Astrocyte (in vitro differentiated cells and primary cell): ENCODE measurements around the gene CPEB2.

DNA sequence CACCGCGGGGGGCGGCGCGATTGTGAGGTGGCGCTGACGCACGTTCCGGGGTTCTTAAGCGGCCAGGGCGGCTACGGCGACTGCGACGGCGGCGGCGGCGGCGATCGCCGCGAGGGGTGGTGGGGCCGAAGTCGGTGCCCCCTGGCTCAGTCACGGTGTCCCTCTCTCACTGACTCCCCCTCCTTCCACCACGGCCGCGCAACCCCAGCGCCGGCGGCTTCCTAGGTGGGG is at the start of gene CPEB2:
TSS of gene CPEB2 (plus strand) at position 83 of the 231 bp plus-strand sequence.
- PRO-cap, result bidirectional peak, plus-strand start at position 89 of the sequence, minus-strand start outside the sequence
- RRBS, 2 experiments, result 2 to 3% methylated on average over 11 of the region's 32 CpGs

DNA sequence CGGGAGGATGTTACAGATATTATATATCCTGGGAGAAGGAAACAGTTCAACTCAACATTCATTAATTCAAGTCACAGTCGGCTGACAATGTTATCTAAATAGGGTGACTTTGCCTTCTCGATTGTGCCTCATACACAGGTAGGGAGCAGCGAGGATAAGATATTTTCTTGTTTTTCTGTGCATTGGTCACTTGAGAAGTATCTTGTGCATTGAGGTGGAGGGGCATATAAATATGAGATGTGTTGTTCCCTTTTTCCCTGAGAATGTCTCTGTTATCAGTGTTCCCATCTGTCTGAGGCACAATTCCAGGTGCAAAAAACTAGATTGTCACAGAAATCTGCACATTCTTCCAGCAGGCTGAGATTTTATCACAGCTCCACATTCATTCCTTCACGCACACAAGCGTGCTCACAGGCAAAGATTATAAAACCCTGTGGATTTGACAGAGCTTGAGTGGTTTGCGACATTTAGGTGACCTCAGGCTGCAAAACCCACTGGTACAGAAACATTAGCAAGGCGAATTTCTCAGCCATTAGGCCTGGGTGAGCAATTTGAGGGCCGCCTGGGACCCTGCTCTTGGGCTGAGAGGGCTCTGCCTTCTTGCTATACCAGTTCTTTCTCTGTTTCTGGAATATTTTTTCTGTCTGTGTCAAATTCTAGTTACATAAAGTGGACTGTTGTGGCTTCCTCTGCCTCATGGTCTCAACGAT is 86.9 kb upstream of the C1QTNF7 start:
- PRO-cap, result no peak
- RRBS, 2 experiments, result no CpG with 5 or more reads among the region's 10 CpGs

DNA sequence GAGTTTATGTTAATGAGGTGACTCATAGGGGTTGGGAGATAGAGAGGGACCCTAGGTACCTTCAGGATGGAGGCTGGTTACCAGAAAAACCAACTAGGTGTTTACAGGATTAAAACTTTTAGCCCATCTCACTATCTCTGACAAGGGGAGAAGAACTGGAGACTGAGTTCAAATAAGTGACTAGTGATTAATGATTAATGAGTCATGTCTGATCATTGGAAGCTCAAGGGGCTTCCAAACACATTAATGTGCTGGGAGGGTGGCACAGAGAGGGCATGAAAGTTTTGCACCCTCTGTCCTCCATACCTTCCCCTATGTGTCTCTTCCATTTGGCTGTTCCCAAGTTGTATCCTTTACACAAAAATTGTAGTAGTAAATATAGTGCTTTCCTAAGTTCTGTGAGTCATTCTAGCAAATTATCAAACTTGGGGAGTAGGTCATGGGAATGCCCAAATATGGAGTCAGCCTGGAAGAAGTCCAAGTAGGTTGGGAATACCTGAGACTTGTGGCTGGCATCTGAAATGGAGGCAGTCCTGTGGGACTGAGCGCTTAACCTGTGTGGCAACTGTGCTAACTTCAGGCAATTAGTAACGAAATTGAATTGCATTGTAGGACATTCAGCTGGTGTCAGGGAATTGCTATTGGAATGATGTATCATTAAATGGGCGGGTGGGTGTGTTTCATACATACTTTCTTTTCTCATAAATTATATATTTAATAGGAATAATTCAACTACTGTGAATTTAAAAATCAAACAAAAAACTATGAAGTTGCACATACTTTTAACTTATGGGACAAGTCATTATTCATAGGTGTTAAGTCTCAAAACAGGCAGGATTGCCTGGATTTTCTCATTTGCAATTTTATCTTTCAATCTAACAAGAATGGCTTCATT is 4.0 kb upstream of the FAM200B start:
- PRO-cap, result no peak
- RRBS, 2 experiments, result no CpG with 5 or more reads among the region's 3 CpGs

GRCh38 chr4:15681913-15682388 is 324 bp downstream of the FAM200B start:
- PRO-cap, result no peak
- RRBS, 2 experiments, result 0 to 2% methylated on average over 10 of the region's 14 CpGs

GRCh38 chr4:15779699-15779879 is 1.5 kb downstream of the CD38 start:
- PRO-cap, result no peak
- RRBS, 2 experiments, result no CpG with 5 or more reads among the region's 1 CpG

DNA sequence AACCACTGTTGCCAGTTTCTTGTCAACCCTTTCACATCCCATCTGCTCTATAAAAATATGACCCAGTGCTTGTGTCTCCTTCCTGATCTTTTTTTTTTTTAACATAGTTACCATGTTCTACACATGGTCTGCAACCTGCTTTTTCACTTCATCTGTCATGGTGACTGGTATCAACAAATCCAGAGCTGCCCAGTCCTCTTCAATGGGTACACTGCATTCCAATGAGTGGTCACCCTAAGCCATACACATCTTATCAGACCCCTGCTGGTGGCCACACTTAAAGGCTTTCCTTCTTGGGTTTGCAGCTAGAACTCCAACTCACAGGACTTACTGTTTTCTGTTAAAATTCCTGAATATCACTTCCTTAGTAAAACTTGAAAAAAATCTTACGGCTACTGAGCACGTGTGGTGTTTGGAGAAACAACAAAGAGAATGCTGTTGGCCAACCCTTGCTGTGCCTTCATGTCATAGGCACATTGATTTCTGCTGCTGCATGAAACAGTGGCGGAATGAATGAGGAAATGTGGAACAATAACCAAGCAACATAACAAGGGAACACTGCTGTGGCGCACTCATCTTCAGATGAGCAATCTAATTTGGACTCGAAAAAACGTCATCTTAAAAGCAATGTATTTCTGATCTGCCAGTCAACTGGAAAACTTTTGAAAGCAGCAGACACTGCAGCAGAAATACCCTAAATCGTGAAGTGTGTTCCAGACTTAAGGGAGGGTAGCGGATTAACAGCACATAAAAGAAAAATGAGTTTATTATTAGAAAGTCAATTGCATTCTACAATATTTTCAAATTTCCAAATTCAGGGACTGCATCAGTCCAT is 51.5 kb downstream of the PROM1 start:
- PRO-cap, result no peak
- RRBS, 2 experiments, result no CpG with 5 or more reads among the region's 8 CpGs

DNA sequence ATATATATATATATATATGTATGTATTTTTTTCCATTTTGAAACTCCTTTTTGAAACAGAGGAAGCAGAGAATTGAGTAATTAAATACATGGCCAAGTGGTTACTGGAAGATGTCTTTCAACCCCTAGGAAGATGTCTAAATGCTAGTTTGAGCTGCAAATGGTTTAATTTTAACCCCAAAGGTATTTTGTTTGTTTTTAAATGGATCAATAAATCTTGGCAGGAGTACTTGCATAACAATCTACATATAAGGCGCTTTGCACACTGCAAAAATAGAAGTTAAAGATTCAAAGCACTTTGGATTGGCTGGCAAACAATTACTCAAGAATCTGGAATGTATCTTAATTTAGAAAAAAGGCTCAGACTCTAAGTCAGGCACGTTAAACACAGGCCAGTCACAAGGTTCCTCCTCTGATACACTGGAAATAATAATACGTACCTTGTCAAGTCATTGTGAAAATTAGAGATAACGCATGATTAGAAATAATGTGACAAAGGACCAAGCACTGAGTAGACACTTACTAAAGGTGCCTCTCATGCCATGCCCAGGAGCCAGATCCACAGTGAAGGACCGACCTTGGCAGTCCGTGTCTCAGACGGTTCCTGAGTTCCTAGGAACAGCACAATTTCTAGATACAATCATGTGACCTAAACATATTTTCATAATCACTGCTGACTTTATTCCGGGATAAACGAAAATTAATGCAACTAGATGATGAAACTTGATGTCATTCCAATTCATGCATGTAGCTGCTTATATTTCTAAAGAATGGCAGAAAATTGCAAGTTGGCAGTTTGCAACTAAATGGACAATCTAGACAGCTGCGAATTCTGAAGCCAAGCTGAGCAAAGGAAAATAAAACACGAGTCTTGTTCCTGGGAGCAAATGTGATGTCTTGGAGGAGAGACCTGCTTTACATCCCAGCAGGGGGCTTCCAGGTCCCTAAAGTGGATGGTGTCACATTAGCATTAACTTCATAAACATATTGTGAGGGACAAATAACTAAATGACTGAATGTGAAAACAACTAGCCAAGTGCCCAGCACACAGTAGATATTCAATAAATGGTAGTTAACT is 49.6 kb downstream of the PROM1 start:
- PRO-cap, result no peak
- RRBS, 2 experiments, result no CpG with 5 or more reads among the region's 11 CpGs

DNA sequence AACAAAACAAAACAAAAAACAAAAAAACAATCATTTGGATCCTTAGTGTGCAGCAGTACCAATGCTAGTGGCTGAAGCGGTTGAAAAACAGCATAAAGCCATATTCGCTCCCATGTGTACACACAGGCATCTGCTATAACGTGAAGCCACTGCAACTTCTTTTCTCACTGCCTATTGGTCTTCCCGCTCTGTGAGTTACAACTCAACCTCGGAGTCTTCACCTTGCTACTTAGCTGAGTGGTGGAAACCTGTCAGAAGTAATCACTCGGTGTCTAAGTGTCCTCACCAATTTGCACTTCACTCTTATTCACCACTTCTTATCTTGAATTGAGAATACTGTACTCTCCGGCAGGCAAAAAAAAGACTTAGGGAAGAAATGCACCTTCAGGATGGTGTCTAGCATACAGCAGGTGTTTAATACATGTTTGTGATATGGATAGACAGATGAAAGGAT is 527 bp upstream of the PROM1 start:
- PRO-cap, result no peak
- RRBS, 2 experiments, result no CpG with 5 or more reads among the region's 7 CpGs

DNA sequence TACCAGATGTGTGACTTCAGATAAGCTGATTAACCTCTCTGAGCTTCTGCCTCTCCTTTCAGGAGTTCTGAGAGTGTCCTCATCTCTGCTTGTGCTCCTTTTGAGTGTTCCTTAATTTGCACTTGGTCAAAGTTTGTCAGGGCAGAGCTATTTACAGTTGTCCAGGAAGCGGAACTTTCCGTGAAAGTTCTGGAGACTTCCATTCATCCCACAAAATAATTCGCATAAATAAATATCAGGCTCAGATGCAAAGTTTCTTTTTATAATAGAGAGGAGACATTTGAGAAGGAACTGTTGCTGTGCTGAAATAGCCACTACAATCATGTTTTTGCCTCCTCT is 30.1 kb upstream of the PROM1 start:
- PRO-cap, result no peak
- RRBS, 2 experiments, result no CpG with 5 or more reads among the region's 3 CpGs

GRCh38 chr4:16158110-16158960 is 67.9 kb downstream of the TAPT1 start:
- PRO-cap, result no peak
- RRBS, 2 experiments, result no CpG with 5 or more reads among the region's 12 CpGs

- PRO-cap, result no peak
- RRBS, 2 experiments, result no CpG with 5 or more reads among the region's 3 CpGs
Measured at GRCh38 chr4:16233575-16233929, 7.3 kb upstream of the TAPT1 start.

- PRO-cap, result no peak
- RRBS, 2 experiments, result no CpG with 5 or more reads among the region's 8 CpGs
Measured at GRCh38 chr4:16969654-16970069, 71.2 kb upstream of the LDB2 start.

DNA sequence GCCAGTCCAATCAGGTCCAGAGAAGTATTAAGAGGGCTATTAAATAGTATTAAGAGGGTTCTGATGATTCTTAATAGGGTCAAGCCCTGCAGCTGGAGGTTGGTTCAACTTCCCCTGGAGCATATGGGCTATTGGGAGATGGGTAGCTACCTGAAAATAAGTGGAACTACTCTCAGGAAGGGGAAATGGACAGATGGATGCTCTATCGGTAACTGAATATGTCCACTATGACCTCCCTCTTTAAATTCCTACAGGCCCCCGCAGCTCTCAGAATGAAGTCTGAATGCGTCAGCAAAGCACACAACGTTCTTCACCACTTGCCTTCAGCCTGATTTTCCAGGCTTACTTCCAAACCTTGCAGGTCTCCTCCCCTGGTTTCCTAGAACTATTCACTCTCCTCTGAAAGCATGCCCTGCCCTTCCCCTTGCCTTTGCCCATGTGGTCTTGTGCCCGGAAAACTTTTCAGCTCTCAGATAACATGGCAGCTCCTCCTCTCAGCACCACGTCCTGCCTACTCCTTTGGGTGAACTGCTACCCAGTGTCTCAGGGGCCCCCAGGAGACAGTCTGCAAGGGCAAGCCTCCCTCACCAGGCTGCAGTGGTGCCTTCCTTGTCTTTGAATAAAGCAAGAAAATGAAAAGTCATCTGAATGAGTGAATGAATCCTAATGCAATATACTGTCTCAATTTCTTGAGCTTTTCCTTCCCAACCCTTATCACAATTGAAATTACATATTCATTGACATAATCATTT is 268.5 kb upstream of the LDB2 start:
- PRO-cap, result no peak
- RRBS, 2 experiments, result no CpG with 5 or more reads among the region's 6 CpGs

DNA sequence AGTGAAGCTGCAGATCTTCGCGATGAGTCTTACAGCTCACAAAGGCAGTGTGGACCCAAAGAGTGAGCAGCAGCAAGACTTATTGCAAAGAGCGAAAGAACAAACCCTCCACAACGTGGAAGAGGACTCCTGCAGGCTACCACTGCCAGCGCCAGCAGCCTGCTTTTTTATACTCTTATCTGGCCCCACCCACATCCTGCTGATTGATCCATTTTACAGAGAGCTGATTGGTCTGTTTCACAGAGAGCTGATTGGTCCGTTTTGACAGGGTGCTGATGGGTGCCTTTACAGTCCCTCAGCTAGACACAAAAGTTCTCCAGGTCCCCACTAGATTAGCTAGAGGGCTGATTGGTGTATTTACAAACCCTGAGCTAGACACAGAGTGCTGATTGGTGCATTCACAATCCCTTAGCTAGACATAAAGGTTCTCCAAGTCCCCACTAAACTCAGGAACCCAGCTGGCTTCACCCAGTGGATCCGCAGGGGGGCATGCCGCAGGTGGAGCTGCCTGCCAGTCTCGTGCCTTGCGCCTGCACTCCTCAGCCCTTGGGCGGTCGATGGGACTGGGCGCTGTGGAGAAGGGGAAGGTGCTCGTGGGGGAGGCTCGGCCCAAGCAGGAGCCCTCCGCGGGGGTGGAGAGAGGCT is 75.7 kb downstream of the QDPR start:
- PRO-cap, result no peak
- RRBS, 2 experiments, result no CpG with 5 or more reads among the region's 17 CpGs

DNA sequence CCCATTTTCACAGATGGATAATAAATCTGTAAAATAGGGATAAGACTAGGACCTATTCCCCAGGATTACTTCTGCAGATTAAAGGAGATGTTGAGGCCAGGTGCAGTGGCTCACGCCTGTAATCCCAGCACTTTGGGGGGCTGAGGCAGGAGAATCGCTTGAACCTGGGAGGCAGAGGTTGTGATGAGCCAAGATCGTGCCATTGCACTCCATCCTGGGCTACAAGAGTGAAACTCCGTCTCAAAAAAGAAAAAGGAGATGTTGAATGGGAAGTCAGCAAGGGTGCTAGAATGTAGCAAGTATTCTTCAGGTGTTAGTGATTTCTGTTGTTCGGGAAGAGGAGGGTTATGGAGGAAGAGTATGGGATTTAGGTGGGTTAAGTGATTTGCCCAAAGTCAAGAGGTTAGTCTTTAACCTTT is 11.6 kb downstream of the MED28 start:
- PRO-cap, result no peak
- RRBS, 2 experiments, result no CpG with 5 or more reads among the region's 5 CpGs

GRCh38 chr4:17780394-17781025 is 911 bp downstream of the FAM184B start:
- PRO-cap, result no peak
- RRBS, 2 experiments, result no CpG with 5 or more reads among the region's 9 CpGs

GRCh38 chr4:17803847-17804244 is 6.7 kb downstream of the DCAF16 start:
- PRO-cap, result no peak
- RRBS, 2 experiments, result no CpG with 5 or more reads among the region's 2 CpGs

GRCh38 chr4:17866140-17866570 is 55.4 kb downstream of the NCAPG start:
- PRO-cap, result no peak
- RRBS, 2 experiments, result no CpG with 5 or more reads among the region's 2 CpGs

- PRO-cap, result no peak
- RRBS, 2 experiments, result no CpG with 5 or more reads among the region's 12 CpGs
Measured at GRCh38 chr4:18022747-18023092, 1.2 kb upstream of the LCORL start.

- PRO-cap, result no peak
- RRBS, 2 experiments, result no CpG with 5 or more reads among the region's 2 CpGs
Measured at GRCh38 chr4:19941715-19942096, 310.0 kb upstream of the SLIT2 start.